Measurements from ENCODE around the gene NOPCHAP1.

GRCh38 chr12:102885023-102885956 is 31.8 kb downstream of the PAH start:
CAGE:
- cytosol, long polyA minus RNA, result no peak
- cytosol, long polyA plus RNA, result no peak
- long polyA plus RNA, result no peak
- nucleus, long polyA minus RNA, result no peak
- nucleus, long polyA plus RNA, result no peak

CAGE:
- cytosol, long polyA minus RNA, result no peak
- cytosol, long polyA plus RNA, result no peak
- long polyA plus RNA, result no peak
- nucleus, long polyA minus RNA, result no peak
- nucleus, long polyA plus RNA, result no peak
Measured at GRCh38 chr12:103468614-103468891, 27.2 kb downstream of the C12orf42 start.

CAGE:
- cytosol, long polyA minus RNA, result no peak
- cytosol, long polyA plus RNA, result no peak
- long polyA plus RNA, result no peak
- nucleus, long polyA minus RNA, result no peak
- nucleus, long polyA plus RNA, result no peak
Measured at GRCh38 chr12:103571359-103571823, 15.7 kb upstream of the STAB2 start.

GRCh38 chr12:103673830-103674438 is 86.9 kb downstream of the STAB2 start:
CAGE:
- cytosol, long polyA minus RNA, result no peak
- cytosol, long polyA plus RNA, result no peak
- long polyA plus RNA, result no peak
- nucleus, long polyA minus RNA, result no peak
- nucleus, long polyA plus RNA, result no peak

GRCh38 chr12:103840190-103841149 is 564 bp downstream of the NT5DC3 start:
CAGE:
- cytosol, long polyA minus RNA, result no peak
- cytosol, long polyA plus RNA, result no peak
- long polyA plus RNA, result no peak
- nucleus, long polyA minus RNA, result start-site peak on the minus strand at chr12:103840428-103840448, 25 reads
- nucleus, long polyA plus RNA, result no peak

DNA sequence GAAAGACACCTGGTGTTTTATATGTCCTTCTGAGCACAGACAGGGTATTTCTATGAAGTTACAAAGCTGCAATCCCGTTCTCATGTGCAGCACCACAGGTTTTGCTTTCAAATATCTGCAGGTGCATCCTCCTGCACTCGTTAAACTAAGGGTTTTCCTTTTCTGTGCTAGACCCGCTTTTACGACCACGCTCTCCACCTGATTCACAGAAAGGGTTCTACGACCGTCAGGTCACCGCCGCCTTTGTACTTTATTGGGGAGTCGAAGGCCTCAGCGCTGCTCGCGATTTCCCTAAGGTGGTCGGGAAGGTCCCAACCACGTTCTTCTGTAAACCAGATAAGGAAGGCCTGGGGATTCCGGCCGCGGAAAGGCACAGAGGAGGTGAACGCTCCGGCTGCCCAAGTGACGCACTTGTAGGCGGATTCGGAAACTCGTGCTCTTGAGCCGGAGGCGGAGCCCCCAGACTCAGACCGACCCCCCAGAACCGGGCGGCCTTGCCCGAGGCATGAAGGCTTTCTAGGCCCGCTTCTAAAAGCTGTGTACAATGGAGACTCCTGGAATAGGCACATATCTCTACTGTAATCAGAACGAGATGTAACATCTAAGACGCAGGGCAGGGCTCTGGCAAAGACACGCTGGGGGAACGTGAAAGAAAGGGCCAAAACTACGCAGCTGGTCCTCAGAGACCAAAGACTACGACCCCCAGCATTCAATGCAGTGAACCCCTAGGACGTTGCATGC is 974 bp upstream of the HSP90B1 start:
CAGE:
- cytosol, long polyA minus RNA, result no peak
- cytosol, long polyA plus RNA, result no peak
- long polyA plus RNA, result no peak
- nucleus, long polyA minus RNA, result no peak
- nucleus, long polyA plus RNA, result no peak

GRCh38 chr12:104050499-104050822 is 474 bp upstream of the GLT8D2 start:
CAGE:
- cytosol, long polyA minus RNA, result no peak
- cytosol, long polyA plus RNA, result no peak
- long polyA plus RNA, result no peak
- nucleus, long polyA minus RNA, result no peak
- nucleus, long polyA plus RNA, result no peak

CAGE:
- cytosol, long polyA minus RNA, result no peak
- cytosol, long polyA plus RNA, result no peak
- long polyA plus RNA, result no peak
- nucleus, long polyA minus RNA, result no peak
- nucleus, long polyA plus RNA, result no peak
Measured at GRCh38 chr12:104137037-104137465, 959 bp downstream of the NFYB start.

DNA sequence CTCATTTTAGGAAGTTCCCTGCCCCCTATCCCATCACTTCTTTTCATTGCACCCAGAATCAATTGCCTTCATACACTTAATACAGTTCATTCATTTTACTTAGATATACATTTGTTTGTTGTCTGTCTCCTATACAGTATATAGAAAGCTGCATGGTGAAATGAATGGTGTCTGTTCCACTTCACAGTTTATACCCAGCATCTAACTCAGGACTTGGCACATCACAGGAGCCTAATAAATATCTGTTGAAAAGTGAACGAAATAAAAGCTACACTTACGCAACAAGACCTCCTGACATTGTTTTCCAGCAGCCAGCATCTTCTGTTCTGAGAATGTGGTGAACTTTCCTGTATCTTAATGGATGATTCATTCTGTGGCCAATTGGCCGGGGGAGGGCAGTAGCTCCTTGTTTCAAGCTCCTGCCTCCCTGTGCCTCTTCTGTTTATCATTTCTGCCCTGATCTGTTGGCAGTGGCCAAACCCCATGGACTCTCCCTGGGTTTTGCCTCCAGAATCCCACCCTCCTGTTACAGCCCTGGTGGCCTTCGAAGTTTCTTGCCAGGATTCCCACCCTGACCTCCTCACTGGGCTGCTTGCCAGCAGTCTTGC is 38.1 kb upstream of the TXNRD1 start:
CAGE:
- cytosol, long polyA minus RNA, result no peak
- cytosol, long polyA plus RNA, result no peak
- long polyA plus RNA, result no peak
- nucleus, long polyA minus RNA, result no peak
- nucleus, long polyA plus RNA, result no peak

GRCh38 chr12:104178059-104178348 is 37.6 kb upstream of the TXNRD1 start:
CAGE:
- cytosol, long polyA minus RNA, result no peak
- cytosol, long polyA plus RNA, result no peak
- long polyA plus RNA, result no peak
- nucleus, long polyA minus RNA, result no peak
- nucleus, long polyA plus RNA, result no peak

GRCh38 chr12:104180046-104180775 is 35.4 kb upstream of the TXNRD1 start:
CAGE:
- cytosol, long polyA minus RNA, result no peak
- cytosol, long polyA plus RNA, result no peak
- long polyA plus RNA, result no peak
- nucleus, long polyA minus RNA, result no peak
- nucleus, long polyA plus RNA, result no peak

DNA sequence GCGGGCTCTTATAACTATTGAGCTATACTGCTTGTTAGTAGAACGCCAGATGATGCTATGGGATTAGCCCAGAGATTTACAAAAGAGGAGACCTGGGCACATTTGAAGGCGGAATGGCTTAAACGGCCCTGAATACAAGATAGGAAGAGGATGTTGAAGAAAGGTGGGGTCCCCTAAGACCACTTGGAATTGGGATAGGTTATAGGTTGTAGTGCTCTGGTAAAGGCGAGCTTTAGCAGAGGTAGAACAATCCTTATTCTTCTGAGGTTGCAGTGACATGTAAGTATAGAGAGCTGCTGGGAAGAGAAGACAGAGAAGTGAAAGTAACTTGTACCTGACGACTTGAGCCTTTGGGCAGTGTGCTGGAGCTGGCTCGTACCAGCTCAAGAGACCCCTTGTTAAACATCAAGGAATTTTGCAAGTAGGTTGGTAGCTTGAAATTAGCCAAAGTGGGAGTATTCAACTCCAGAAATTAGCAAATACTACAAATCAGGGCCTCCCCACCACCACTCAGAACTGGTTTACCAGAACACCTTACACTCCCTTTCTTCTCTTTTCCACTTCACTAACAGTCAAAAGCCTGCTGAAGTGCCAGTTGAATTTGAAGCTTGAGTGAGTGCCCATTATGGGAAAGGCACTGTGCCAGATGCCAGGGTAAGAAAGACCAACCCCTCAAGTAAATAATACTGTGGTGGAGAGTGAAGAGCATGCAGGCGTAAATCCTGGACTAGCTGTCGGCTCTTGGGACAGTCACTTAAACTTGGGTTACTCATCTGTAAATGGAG is 27.3 kb upstream of the EID3 start:
CAGE:
- cytosol, long polyA minus RNA, result no peak
- cytosol, long polyA plus RNA, result no peak
- long polyA plus RNA, result no peak
- nucleus, long polyA minus RNA, result no peak
- nucleus, long polyA plus RNA, result no peak

DNA sequence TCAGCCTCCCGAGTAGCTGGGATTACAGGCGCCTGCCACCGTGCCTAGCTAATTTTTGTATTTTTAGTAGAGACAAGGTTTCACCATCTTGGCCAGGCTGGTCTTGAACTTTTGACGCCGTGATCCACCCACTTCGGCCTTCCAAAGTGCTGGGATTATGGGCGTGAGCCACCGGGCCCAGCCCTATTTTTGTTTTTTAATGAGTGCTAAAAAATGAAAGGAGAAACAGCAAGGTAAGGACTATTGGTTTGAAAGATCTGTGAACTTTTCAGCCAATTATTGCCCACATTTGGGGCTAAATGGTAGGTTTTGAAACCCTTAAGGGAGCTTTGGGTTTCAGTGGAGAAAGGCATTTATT is 12.0 kb upstream of the EID3 start:
CAGE:
- cytosol, long polyA minus RNA, result no peak
- cytosol, long polyA plus RNA, result no peak
- long polyA plus RNA, result no peak
- nucleus, long polyA minus RNA, result no peak
- nucleus, long polyA plus RNA, result no peak

CAGE:
- cytosol, long polyA minus RNA, result no peak
- cytosol, long polyA plus RNA, result no peak
- long polyA plus RNA, result no peak
- nucleus, long polyA minus RNA, result no peak
- nucleus, long polyA plus RNA, result no peak
Measured at GRCh38 chr12:104481097-104481464, 24.3 kb downstream of the CHST11 start.

GRCh38 chr12:104494243-104494825 is 37.6 kb downstream of the CHST11 start:
CAGE:
- cytosol, long polyA minus RNA, result no peak
- cytosol, long polyA plus RNA, result no peak
- long polyA plus RNA, result no peak
- nucleus, long polyA minus RNA, result no peak
- nucleus, long polyA plus RNA, result no peak

CAGE:
- cytosol, long polyA minus RNA, result no peak
- cytosol, long polyA plus RNA, result no peak
- long polyA plus RNA, result no peak
- nucleus, long polyA minus RNA, result no peak
- nucleus, long polyA plus RNA, result no peak
Measured at GRCh38 chr12:104669014-104669591, 212.4 kb downstream of the CHST11 start.

DNA sequence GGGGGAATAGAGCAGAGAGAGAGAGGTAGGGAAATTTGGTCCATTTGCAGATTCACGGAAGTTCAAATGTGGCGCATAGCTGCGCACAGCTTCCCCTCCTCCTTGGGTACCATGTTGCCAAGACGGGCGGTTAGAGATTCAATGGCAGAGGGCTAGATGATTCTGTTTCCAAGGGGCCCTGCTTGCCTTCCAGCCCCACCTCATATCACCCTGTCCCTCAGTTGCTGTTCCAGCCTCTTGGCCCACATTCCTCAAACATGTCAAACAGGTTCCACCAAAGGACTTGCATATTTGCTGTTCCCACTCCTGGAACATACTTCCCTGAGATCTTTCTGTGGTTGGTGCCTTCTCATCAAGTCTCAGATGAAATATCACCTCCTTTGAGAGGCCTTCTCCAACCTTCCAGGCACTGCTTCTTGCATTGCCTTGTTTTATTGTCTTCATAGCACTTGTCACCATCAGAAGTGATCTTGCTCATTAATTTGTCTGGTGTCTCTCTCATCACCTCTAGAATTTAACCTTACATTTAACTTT is 221.0 kb downstream of the CHST11 start:
CAGE:
- cytosol, long polyA minus RNA, result no peak
- cytosol, long polyA plus RNA, result no peak
- long polyA plus RNA, result no peak
- nucleus, long polyA minus RNA, result no peak
- nucleus, long polyA plus RNA, result no peak

DNA sequence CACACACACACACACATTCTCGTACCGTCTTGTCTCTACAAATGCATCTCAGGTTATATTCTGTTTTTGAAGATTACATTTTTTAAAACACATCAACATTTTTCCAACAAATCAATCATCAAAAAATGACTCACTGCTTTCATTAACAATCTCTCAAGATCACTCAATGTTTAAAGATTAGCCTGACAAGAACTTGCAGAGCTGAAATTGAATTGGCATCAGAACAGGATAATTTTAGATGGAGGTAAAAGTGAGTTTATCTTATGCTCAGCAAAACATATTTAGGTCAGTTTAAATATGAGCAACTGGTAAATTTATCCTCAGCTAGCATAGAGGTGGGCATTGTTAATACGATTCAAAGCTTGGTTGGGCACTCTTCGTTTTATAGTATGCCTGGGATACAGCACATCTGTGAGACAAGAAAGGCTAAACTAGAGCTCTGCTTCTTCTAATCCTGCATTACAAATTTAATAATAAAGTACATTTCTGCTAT is 153.7 kb downstream of the SLC41A2 start:
CAGE:
- cytosol, long polyA minus RNA, result start-site peak on the minus strand centred at position 383 of the sequence, 125 bp wide, 5 reads
- cytosol, long polyA plus RNA, result no peak
- long polyA plus RNA, result no peak
- nucleus, long polyA minus RNA, result start-site peak on the minus strand centred at position 81 of the sequence, 494 bp wide, 13 reads
- nucleus, long polyA plus RNA, result no peak

GRCh38 chr12:104985893-104987154 is at the start of gene NOPCHAP1:
TSS of gene NOPCHAP1 (plus strand) at chr12:104986316.
CAGE:
- cytosol, long polyA minus RNA, result start-site peak on the plus strand at chr12:104986333-104986338, 25 reads
- cytosol, long polyA plus RNA, result no peak
- long polyA plus RNA, result start-site peak on the plus strand at chr12:104986323-104986349, 1,370 and 739 reads in 2 replicates
- nucleus, long polyA minus RNA, result no peak
- nucleus, long polyA plus RNA, result start-site peak on the plus strand at chr12:104986328-104986340, 239 and 240 reads in 2 replicates

DNA sequence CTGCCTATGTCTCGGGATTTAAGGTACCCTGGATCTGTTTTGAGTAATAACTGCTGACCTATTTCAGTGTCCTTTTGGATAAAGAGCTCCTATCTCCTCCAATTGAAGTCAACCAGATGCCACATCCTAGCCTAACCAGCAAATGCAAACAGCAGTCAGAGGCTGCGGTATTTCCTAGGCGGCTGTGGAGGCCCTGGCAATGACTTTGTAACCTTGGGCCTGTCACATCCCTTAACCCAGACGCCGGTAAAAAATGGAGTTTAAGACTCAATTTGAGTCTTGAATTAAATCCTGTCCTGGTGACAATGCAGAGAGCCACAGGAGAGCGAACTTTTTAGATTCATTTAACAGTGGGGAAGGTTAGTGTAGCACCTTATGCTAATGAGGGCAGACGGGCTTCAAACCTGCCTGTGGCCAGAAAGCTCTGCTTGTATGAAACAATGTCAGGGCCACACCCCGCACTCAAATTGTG is 1.3 kb downstream of the C12orf75 start:
CAGE:
- cytosol, long polyA minus RNA, result no peak
- cytosol, long polyA plus RNA, result no peak
- long polyA plus RNA, result no peak
- nucleus, long polyA minus RNA, result no peak
- nucleus, long polyA plus RNA, result no peak

Measured in keratinocyte (primary cell).